B cell (primary cell): ENCODE data around the genes LRRC15 and FAM43A.

DNA sequence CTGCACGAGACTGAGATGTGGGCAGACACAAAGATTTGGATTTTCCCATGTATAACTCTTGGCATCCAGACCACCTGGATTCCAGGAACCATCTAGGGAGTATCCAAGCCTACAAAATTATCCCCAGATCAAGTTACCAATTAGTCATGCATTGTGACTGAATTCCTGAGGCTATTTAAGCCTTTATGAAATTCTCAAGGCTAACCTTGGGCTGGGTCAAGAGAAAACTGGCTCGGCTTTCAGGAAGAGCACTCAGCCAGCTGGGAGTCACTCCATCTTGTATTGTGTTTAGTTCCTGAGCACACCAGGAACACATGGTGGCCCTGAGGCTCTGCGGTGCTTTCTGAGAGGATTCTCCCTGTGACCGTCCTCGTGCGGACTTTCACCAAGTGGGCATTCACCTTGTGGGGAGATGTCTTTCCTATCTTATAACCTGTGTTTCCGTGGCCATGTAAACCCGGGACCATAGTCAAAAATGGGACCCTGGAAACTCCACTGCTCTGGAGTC is 13.5 kb upstream of the ATP13A5 start:
- PRO-cap: no peak
- CAGE, long polyA plus RNA: no peak

DNA sequence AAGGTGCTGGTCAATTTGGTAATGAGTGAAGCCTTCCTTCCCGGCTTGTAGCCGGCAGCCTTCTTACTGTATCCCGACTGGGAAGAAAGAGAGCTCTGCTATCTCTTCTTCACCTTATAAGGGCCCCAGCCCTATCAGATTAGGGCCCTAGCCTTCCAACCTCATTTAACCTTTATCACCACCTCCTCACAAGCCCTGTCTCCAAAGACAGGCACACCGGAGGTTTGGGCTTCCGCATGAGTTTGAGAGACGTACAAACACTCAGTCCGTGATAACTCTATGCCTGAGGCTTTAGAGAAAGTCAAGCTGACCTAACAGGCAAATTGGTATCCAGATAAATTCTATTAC is 243.9 kb downstream of the OPA1 start:
- PRO-cap: no peak
- CAGE, long polyA plus RNA: no peak

DNA sequence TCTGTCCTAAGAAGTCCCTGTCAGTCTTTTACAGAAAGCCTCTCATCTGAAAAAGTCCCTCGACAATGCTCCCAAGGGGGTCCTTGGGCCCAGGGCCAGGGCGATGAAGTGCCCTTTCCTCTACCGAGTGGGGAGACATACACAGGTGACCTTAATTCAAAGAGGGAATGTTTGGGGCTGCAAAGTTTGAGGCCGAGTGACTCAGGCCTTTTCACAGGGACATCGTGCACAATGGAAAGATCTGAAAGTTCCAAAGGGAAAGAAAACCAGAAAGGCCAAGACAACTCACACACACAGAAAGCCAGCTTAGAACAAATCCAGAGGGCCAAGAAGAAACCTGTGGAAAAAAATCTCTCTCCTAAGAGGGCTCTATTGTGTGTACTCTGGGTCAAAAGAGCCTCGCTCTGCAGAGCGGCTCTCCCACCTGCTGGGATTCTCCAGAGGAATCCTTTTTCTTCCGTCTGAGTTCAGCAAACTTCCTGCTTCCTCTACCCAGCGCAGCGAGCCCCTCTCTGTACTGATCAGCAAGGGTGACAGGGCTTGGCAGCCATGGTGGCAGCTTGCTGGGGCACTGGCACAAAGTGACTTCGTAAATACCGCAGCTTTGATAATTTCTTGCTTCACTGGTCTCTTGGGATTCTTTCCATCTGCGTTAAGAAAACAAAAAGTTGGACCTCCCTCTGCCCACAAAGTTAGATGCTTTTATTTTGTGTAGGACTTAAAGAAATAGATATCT is 259.1 kb downstream of the OPA1 start:
- PRO-cap: no peak
- CAGE, long polyA plus RNA: no peak

DNA sequence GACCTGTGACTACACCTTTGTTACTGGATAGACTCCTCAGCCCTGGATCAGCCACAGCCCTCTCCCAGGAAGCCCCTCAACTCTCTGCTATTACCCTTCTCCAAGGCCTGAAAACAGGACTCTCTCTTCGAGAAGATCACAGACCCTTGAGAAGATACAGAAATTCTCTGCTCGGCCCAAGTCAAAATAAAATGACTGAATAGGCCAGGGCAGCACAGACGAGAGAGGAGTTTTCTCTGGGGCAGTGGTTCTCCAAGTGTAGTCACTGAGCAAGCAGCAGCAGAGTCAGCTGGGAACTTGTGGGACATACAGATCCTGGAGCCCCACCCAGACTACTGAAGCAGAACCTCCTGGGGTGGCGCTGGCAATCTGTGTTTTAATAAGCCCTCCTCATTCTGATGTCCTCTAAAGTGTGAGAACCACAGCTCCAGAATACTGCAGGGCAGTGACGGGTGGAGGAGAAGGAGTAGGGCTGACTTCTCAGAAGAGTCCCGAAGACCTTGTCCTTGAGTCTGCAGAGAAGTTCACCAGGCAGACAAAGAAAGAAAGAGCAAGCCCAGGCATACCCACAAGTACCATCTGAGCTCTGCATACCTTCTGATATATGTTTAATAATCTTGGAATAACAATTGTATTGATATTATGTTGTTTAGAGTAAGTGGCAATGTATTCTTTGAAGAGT is 251.3 kb upstream of the HES1 start:
- PRO-cap: no peak
- CAGE, long polyA plus RNA: no peak

DNA sequence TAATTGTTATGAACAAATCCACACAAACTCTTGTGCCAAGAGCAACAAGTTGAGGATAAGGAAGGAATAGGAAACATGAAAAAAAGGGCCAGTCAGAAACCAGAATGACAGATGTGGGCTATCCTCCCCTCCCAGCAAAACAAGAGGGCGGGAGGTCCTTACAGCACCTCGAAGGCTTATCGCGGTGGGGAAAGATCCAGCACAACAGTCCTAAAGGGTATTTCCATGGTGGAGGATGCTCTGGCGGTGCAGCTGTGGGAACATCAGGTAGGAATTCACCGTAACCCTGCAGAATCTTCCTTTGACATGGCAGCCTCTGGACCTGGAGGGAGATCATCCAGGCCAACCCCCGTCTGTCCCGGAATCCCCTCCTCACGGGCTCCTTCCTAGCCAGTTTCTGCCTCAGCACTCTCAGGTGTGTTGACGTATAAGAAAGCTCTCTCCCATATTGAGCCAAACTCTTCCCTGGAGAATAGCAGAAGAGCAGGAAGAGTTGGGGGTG is 155.4 kb upstream of the HES1 start:
- PRO-cap: no peak
- CAGE, long polyA plus RNA: no peak

- PRO-cap: no peak
- CAGE, long polyA plus RNA: no peak
Observed at GRCh38 chr3:194035377-194035798, 100.6 kb upstream of the HES1 start.

DNA sequence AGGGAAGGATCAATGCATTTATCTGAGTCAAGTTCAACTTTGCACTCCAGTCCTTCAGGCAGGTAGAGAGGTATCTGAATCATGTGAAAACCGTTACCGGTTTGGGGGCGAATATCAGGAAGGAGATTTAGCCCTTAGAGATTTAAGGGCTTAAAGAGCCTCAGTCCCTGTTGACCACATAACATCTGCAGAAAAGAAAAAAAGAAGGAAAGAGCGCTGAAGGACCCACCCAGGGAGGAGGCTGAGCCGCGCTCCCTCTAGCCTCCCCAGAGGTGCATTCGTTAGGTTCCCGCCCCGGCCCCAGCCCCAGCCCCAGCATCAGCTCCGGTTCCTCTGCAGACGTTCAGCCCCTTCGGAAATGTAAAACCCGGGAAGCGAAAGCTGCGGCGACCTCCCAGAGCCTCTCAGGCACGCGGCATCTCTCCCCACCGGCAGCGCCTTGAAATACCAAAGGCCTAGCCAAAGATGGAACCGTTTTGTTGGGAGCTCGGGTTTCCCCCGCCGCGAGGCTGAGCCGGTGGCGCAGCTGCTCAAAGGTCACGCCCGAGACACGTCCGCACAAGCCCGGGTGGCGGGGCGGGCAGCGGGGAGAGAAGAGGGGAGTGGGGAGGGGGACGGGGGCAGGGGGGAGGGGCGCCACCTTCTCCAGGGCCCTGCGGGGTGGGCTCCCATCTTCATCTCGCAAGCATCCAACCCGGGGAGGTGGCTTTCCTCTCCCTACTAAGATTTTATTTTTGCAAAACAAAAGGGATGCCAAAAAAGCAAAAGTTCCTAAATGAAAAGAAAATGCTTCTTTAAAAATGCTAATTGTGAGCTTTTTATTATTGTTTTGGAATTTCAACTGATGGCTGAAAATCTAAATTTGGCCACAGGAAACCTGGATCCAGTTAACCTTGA is 77.7 kb upstream of the HES1 start:
- PRO-cap: unidirectional peak, minus-strand start at position 449 of the sequence
- CAGE, long polyA plus RNA: no peak

GRCh38 chr3:194134894-194135476 is 963 bp upstream of the HES1 start:
- PRO-cap: bidirectional peak, plus-strand start at chr3:194135192, minus-strand start at chr3:194135106
- CAGE, long polyA plus RNA: no peak

GRCh38 chr3:194148443-194149016 is 12.6 kb downstream of the HES1 start:
- PRO-cap: no peak
- CAGE, long polyA plus RNA: no peak

- PRO-cap: no peak
- CAGE, long polyA plus RNA: no peak
Observed at GRCh38 chr3:194169613-194169889, 33.6 kb downstream of the HES1 start.

GRCh38 chr3:194270597-194271729 is 80.2 kb downstream of the CPN2 start:
- PRO-cap: no peak
- CAGE, long polyA plus RNA: no peak

DNA sequence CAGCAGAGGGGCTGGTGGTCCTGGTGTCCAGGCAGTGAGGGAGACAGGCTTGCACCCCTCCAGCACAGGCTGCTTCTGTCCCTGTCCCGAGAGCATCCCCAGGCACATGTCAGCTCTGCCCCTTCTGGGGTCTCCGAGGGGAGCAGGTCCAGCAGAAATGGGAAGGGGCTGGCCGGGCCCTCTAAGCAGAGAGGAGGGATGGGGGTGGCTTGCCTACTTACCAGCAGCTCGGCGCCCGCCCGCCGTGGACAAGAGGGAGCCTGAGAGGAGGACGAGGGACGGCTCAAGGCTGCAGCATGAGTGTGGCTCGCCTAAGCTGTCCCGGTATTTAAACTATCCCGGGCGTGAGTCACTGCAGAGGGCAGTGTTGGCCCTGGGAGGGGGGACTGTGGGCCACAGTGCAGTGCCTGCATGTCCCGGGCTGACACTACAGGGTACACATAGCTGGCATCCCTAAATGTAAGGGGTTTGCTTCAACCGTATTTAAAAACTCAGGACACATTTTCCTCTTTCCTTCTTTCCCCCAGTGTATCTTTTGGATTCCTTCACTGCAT is at the start of gene LRRC15:
Gene LRRC15, minus strand, starts transcription at position 304 of the 554 bp plus-strand sequence.
- PRO-cap: no peak
- CAGE, long polyA plus RNA: no peak

GRCh38 chr3:194451582-194452256 is 35.1 kb downstream of the ATP13A3 start:
- PRO-cap: no peak
- CAGE, long polyA plus RNA: no peak

DNA sequence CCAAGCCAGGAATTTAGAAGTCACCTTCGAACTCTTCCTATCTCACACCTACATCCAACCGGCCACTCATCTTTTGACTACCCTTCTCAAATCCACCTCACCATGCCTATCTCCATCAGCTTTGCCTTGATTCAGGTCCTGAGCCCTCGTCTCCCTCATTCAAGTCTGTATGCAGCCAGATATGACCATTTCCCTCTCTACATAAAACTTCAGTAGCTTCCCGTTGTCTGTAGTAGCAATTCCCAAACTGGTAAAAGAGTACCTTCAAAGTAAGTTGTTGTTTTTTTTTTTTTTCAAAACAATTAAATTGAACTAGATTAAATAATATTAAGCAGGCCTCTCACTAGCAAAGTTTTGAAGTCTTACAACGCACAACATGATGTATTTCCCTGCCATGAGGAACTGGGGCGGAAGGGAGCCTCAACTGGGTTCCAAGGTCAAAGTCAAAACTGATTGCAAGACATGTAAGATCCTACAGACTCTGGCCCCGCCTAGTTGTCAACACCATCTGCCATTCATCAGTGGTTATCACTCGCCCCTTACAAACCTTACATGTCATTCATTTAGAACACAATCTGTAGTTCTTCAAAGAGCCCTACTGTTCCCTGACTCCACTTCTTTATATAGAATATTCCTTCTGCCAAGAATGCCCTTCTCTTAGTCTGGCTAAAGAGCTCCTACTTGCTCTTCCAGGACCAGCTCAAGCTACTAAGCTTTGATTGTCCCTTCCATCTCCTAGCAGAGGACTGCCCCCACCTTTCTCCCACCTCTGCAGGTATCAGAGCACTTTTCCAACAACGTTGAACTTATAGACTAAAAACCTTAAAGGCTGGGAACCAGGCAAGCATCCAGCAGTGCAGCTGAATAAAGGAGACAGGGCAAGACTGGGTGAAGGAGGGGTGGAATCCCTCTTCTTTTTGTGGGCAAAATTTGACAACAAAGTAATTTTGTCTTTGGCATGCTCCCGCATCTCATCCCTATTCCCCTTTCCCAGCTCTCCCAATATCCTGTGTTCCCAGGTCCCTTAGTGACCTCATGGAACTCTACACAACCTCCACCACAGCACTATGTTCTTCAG is 10.0 kb downstream of the ATP13A3 start:
- PRO-cap: no peak
- CAGE, long polyA plus RNA: no peak

DNA sequence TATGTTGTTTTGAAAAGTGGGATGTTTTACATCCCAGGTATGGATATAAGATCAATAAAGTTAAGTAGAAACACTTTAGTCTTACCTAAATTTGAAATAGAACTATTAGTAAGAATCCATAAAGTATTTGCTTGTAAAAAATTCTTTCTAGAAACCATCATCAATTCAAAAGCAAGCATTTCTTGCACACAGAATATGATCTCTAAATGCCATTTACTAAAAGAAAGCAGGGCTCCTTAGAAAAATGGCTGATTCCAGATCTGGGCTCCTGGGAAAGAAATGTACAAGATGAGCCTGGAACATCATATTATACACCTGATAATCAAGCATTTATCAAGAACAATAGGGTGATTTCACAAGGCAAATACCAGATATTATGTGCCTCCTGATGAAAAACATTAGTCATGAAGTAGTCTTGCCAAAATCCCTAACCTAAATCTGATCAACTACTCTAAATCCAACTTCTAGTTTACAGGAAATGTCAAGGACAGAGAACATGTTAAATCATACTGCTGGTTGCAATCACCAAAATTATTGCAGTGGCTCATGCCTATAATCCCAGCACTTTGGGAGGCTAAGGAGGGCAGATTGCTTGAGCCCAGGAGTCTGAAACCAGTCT is 34.6 kb upstream of the ATP13A3 start:
- PRO-cap: no peak
- CAGE, long polyA plus RNA: no peak

- PRO-cap: no peak
- CAGE, long polyA plus RNA: no peak
Observed at GRCh38 chr3:194522412-194523122, 35.8 kb upstream of the ATP13A3 start.

GRCh38 chr3:194632561-194633251 is 513 bp downstream of the TMEM44 start:
- PRO-cap: no peak
- CAGE, long polyA plus RNA: no peak

GRCh38 chr3:194652608-194653352 is 19.2 kb downstream of the LSG1 start:
- PRO-cap: no peak
- CAGE, long polyA plus RNA: no peak

- PRO-cap: bidirectional peak, plus-strand start at chr3:194685883, minus-strand start at chr3:194685833
- CAGE, long polyA plus RNA: no peak
Observed at GRCh38 chr3:194685603-194686522, at the start of gene FAM43A. Gene FAM43A, plus strand, starts transcription at chr3:194685883.

GRCh38 chr3:194856233-194856697 is 170.6 kb downstream of the FAM43A start:
- PRO-cap: no peak
- CAGE, long polyA plus RNA: no peak